ENCODE measurements around the gene KDF1.

- RRBS, 2 experiments: no CpG with 5 or more reads among the region's 14 CpGs
Observed at GRCh38 chr1:26770631-26771399, 16.9 kb upstream of the PIGV start.

DNA sequence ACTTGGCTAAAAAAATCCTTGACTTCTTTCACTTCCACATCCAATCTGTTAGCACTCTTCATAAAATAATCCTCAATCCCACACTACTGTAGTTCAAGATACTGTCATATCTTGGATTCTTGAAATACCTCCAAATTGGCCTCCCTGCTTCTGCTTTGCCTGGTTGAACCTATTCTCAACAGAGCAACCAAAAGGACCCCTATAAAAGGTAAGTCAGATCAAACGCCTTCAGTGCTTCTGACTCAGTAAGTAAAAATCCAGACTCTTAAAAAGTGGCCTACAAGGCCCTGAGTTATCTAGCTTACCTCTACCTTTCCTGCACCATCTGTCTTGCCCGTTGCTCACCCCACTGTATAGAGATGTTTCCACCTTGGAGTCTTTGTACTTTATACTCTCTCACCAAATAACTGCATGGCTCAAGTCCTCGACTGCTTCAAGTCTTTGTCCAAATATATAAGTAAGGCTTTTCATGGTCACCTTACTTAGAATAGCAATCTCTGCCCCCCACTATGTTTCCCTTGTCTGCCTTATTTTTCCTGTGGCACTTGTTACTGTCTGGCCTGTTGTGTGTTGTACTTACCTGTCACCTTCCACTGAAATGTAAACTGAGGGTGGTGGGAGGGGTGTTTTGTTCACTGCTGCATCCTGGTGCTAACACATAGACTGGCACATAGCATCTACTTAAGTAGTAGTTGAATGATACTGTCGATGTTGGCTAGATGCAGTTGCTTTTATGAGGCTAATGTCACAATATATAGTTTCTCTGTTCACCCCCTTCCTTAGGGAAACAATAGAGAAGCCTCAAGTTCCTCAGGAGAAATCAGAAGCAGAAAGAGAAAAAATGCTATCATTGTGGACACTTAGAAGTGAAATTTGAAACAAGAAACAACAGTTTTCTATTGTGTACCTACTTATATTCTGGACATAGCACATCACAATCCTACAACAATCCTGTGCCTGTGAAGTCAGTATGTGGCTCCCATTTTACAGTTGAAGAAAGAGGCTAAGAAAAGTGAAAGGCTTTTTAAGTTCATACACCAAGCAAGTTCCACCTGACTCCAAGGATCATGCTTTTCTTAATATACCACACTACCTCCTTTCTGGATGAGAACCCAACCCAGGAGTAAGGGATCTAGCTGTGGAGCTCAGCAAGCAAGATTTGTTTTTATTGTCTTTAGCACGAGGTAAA lies 4.8 kb upstream of the PIGV start:
- RRBS, 2 experiments: no CpG with 5 or more reads among the region's 5 CpGs

- RRBS, 2 experiments: no CpG with 5 or more reads among the region's 15 CpGs
Observed at GRCh38 chr1:26832285-26832976, 5.9 kb downstream of the ZDHHC18 start.

GRCh38 chr1:26850143-26850837 lies 12.7 kb upstream of the SFN start:
- RRBS, 2 experiments: no CpG with 5 or more reads among the region's 17 CpGs

DNA sequence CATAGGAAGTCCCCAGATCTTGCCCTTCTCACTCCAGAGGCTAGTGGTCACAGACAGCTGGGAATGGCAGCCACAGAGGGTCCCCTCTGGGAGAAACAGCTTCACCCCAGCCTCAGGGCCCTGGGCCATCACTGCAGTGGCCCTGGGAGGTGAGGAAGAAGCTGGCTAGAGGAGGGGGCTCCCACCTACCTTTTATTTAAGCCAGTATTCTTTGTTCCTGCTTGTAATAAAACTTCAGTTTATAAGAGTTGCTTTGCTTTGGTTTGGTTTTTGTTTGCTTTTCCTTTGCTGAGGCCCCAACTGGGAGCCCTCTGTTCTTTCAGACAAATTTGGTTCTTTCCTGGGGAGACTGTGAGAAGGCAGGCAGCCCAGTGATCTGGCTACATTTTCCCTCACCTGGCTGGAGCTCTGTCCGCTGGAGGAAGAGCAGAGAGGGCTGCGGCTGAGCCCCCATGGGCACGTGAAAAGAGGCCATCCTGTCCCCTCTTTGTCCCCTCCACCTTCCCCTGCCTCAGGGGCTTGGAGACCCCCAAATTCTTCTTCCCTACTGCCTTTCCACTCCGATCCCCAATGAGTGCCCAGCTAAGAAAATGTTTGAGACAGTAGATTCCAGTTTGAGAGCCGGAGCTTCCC lies 7.4 kb upstream of the SFN start:
- RRBS, 2 experiments: no CpG with 5 or more reads among the region's 5 CpGs

GRCh38 chr1:26863403-26863916 lies 511 bp downstream of the SFN start:
- RRBS, 2 experiments: 86 to 94% methylated on average over 4 of the region's 31 CpGs

DNA sequence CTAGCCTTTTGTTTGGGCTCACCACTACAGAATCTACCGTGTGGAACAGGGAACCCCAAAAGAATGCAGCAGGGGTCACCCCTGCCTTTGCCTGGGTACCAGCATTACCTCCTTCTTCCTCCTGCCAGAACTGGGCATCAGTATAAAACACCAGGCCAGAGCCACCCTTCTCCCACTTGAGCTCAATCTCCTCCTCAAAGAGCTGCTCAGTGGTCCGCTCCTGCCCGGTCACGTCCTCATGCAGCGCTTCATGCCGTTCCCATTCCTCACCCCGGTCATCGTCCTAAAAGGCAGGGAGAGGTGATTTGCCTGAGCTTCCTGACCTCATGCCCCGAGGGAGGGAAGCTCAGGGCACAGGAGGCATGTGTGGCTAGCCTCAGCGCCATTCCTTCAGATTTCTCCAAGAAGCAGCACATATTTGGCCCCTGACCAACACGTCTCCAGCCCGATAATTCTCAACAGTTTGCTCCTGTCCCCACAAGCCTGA lies 4.1 kb upstream of the GPN2 start:
- RRBS, 2 experiments: 99% methylated on average over 5 of the region's 12 CpGs; no CpG with 5 or more reads in 1 of the 2 experiments

GRCh38 chr1:26910093-26911040 lies 3.4 kb downstream of the NR0B2 start:
- RRBS, 2 experiments: no CpG with 5 or more reads among the region's 6 CpGs

GRCh38 chr1:26922948-26923260 lies 1.4 kb downstream of the NUDC start:
- RRBS, 2 experiments: no CpG with 5 or more reads among the region's 1 CpG

DNA sequence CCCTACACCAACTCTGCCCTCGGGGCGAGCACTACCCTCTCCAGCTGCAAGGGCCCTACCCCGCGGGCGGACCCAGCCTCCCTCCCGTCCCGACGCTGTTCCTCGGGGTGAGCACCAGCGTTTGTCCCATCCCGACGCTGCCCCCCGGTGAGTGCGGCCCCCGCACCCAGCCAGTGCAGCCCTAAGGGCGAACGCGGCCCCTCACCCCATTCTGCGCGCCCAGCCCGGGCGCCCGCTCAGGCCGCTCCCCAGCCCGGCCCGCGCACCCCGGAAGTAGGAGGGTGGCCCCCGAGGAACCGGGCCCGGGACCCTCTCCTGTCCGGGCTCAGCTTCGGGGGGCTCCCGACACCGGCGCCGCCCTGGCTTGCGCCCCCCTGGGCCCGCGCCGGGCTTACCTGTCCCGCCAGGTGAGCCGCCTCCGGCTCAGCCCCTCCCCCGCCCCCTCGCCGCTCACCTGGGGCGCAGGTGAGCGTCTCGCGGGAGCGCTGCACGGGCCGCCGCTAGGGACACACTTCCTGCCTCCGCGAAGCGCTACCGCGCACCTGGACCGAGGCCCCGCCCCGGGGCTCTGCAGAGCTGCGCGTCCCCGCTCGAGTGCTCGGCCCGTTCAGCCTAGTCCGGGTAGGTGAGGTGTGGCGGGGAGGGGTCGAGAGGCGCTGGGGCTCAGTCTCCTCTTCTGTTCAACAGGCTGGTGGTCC lies at the start of gene KDF1:
Gene KDF1, minus strand, starts transcription at position 514 of the 698 bp plus-strand sequence.
- RRBS, 2 experiments: 2% methylated on average over 23 to 25 of the region's 73 CpGs

GRCh38 chr1:26991233-26992106 lies 2.0 kb upstream of the TRNP1 start:
- RRBS, 2 experiments: no CpG with 5 or more reads among the region's 10 CpGs

- RRBS, 2 experiments: no CpG with 5 or more reads among the region's 9 CpGs
Observed at GRCh38 chr1:27059072-27059487, 46.4 kb upstream of the TENT5B start.

- RRBS, 2 experiments: no CpG with 5 or more reads among the region's 5 CpGs
Observed at GRCh38 chr1:27136031-27136574, 18.8 kb downstream of the SLC9A1 start.

DNA sequence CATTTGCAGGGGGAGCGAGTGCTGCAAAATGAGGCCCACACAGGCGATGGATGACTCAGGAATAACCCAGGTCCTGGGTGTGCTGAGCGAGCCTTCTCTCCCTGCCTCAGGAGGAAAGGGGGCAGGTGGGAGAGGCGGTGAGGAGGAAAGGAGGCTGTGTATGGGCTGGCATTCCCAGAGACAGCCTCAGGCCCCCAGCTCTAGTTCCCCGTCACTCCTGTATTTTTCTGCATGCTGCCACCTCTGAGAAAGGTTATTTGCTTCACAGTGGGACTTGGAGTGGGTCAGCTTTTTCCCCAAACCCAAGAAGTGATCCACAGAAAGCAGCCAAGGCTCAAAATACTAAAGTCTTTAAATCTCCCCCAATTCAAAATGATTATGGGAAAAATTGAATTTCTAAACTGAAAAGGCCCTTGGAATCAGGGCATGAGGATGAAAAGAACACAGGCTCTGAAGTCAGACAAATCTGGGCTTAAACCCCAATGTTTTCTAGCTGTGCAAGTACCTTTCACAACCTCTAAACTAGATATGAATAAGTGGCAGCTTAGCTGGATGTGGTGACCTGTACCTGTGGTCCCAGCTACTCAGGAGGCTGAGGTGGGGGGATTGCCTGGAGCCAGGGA lies 8.7 kb downstream of the SLC9A1 start:
- RRBS, 2 experiments: no CpG with 5 or more reads among the region's 5 CpGs

DNA sequence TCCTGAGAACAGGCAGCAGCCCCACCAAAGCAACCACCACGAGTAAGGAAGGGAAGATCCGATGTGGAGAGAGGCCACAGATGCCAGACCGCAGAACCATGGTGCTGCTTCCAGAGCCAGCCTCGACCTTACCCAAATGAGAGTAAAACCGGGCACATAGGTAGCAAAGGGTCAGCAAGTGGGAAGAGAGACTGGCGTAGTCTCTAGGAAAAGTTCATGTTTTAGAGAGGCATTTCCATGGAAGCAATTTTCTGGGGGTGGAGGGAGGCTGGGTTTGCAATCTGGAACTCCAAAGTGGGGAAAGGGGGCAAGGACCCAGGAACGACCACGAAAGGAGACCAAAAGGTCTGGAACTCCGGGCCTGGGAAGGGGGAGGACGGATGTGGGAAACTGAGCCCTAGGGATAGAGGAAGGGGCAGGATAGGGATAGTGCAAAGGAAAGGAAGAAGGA lies 665 bp downstream of the SLC9A1 start:
- RRBS, 2 experiments: no CpG with 5 or more reads among the region's 10 CpGs

DNA sequence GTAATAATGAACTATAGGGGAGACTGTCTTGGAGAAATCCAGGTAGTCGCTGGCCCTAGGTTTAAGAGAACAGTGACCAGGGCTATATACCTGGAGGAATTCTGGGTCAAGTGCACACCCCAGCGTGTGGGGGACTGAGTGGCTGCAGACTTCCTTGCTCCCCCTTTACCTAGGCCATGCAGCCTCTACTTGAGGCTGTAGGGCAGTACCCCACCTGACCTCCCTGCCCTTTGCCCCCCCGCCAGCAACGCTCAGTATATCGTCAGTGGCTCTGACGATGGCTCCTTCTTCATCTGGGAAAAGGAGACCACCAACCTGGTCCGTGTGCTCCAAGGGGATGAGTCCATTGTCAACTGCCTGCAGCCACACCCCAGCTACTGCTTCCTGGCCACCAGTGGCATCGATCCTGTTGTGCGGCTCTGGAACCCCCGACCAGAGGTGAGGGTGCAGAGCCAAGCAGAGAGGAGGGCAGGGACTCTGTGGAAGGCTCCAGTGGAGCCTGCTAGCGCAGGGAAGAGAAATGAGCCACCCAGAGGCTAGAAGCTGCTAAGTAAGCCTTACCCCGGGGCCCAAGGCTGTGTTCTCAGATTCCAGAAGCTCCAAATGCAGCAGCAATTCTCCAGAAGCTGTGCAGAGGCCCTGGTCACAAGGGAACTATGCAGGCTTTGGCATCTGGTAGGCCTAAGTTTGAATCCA lies 17.1 kb upstream of the TMEM222 start:
- RRBS, 2 experiments: no CpG with 5 or more reads among the region's 12 CpGs

GRCh38 chr1:27391144-27391962 lies 1.1 kb upstream of the GPR3 start:
- RRBS, 2 experiments: 80 to 93% methylated on average over 4 to 5 of the region's 12 CpGs

DNA sequence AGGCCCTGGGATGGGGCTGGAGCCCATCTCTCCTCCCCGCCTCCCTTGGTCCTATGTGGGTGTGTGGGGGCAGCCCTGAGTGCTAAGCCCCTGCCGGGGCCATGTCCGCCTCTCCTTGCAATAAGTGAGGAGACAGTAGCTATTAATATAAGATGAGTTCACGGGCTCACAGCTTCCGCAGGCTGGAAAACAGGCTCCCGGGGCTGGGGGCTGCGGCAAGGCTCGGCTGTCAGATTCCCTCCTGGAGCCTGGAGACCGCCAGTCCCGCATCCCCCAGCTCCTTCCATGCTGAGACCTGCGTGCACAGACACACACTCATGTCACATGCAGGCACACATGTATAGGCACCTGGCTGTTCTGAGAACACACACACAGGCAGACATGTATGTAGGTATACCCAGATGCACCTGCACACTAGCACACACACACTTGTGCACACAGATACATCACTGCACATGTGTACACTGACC lies 7.2 kb downstream of the GPR3 start:
- RRBS, 2 experiments: 96 to 100% methylated on average over 4 of the region's 11 CpGs

- RRBS, 2 experiments: no CpG with 5 or more reads among the region's 10 CpGs
Observed at GRCh38 chr1:27400385-27401037, 8.1 kb downstream of the GPR3 start.

Data from NT2/D1 (cell line).